ENCODE results near the genes KRT39, KRTAP2-1, KRTAP4-5 and KRT32.

GRCh38 chr17:40293270-40293812 is 5.7 kb downstream of the CDC6 start:
- PRO-cap, result no peak
- RAMPAGE, long total RNA, result no peak

GRCh38 chr17:40321981-40322149 is 12.9 kb downstream of the RARA start:
- PRO-cap, result no peak
- RAMPAGE, long total RNA, result no peak

GRCh38 chr17:40326050-40327185 is 17.4 kb downstream of the RARA start:
- PRO-cap, result no peak
- RAMPAGE, long total RNA, result no peak

GRCh38 chr17:40329963-40331030 is 21.3 kb downstream of the RARA start:
- PRO-cap, result no peak
- RAMPAGE, long total RNA, result no peak

- PRO-cap, result no peak
- RAMPAGE, long total RNA, result no peak
Measured at GRCh38 chr17:40331759-40332493, 22.9 kb downstream of the RARA start.

DNA sequence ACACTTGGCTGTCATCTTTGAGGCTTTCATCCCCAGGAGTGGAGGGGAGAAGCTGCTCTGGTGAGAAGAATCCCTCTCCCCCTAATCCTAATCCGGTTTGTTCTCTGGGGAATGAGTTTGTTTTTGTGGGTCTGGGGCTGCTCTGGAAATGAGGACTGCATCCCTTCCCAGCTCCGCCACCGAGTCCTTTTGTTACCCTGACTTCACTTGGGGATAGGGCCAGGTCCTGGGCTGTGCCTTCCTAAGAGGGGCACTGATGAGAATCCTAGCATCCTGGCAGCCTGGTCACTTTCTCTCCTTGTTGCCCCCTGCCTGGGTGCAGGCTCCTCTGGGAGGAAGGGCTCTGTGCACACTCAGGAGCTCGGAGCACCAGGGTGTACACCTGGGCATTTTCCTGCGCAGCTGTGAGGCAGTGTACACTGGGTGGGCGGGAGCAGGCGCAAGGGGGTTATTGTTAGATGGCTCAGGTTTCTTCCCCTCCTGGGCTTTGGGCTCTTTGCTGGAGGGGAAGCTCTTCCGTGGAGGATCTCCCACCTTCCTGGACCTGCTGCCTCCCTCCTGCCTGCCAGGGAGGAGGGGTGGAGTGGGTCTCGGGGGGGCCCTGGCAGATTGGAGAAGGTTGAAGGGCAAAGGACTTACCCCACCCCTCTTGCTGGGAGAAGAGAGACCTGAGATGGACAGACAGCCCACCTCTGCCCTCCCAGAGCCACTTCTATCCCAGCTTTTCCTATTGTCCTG is 20.9 kb downstream of the GJD3 start:
- PRO-cap, result no peak
- RAMPAGE, long total RNA, result no peak

DNA sequence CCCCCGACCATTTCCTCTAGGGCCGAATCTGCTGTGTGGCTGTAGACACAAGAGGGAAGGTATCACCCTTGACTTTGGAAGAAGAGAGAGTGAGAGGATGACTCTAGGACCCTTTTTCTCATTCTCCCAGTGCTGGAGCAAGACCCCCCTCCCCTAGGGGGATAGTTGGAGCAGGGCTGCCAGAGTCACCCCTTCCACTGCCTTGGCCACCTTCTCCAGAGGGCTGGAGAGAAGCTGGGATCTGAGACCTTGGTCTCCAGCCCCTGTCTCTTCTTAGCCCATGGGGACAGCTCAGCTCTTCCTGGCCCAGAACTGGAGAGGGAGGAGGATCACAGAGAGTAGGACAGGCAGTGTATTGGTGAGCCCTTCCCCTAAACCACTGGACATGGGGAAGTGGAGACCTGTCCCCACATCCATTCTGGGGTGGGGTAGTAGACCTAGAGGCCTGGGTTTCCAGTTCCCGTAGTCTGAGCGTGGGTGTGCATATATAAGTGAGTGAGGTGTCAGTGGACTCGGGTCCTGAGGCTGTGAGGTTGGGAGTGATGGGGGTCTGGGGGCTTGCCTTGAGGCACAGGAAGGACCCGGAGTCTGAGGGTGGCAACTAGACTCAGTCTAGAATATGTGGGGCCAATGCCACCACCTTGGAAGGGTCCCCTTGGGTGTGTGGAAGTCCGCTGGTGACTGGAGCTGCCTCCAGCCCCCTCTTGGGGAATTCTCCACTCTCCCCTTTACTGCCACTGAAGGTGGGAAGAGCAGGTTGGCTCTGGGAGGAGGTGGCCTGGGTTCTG is 20.1 kb downstream of the GJD3 start:
- PRO-cap, result no peak
- RAMPAGE, long total RNA, result no peak

DNA sequence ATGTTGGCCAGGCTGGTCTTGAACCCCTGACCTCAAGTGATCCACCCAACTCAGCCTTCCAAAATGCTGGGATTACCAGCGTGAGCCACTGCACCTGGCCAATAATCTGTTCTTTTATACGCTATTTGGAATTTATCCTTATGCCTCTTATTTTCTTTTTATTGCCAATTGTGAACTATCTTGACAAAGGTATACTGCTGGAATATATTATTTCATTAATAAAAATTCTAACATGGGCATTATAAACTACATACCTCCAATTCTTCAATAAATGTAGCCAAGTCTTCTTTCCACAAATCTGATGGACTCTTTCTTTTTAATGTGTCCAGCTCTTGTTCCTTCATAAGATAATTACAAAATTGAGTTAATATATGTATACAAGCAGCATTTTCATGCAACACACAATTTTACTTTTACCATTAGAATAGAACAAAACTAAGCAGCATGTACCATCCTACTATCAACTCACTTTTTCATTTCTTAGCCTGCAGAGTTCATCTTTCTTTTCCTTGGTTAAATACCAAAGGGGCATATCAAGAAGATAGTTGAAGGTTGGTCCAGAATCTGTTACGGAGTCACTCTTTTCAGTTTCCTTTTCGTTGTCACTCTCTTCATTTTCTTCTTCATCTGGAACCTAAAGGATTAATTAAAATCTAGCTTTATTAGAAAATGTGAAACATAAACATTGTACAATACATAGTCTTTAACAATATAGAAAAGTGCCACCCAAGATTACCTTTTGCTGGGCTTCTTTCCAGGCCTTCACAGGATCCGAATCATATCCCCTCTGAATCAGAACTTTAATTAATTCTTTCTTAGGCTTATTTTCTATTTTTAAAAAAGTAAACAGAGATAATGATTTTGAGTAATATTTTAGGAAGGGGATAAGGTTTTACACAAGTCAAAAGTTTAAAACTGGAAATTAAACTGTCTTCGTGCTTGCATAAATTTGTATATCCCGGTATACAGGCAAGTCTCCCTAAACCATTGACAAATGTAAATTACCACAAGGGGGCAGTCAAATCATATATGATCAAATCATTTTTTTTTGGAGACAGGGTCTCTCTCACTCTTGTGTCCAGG is 19.1 kb downstream of the TOP2A start:
- PRO-cap, result no peak
- RAMPAGE, long total RNA, result no peak

DNA sequence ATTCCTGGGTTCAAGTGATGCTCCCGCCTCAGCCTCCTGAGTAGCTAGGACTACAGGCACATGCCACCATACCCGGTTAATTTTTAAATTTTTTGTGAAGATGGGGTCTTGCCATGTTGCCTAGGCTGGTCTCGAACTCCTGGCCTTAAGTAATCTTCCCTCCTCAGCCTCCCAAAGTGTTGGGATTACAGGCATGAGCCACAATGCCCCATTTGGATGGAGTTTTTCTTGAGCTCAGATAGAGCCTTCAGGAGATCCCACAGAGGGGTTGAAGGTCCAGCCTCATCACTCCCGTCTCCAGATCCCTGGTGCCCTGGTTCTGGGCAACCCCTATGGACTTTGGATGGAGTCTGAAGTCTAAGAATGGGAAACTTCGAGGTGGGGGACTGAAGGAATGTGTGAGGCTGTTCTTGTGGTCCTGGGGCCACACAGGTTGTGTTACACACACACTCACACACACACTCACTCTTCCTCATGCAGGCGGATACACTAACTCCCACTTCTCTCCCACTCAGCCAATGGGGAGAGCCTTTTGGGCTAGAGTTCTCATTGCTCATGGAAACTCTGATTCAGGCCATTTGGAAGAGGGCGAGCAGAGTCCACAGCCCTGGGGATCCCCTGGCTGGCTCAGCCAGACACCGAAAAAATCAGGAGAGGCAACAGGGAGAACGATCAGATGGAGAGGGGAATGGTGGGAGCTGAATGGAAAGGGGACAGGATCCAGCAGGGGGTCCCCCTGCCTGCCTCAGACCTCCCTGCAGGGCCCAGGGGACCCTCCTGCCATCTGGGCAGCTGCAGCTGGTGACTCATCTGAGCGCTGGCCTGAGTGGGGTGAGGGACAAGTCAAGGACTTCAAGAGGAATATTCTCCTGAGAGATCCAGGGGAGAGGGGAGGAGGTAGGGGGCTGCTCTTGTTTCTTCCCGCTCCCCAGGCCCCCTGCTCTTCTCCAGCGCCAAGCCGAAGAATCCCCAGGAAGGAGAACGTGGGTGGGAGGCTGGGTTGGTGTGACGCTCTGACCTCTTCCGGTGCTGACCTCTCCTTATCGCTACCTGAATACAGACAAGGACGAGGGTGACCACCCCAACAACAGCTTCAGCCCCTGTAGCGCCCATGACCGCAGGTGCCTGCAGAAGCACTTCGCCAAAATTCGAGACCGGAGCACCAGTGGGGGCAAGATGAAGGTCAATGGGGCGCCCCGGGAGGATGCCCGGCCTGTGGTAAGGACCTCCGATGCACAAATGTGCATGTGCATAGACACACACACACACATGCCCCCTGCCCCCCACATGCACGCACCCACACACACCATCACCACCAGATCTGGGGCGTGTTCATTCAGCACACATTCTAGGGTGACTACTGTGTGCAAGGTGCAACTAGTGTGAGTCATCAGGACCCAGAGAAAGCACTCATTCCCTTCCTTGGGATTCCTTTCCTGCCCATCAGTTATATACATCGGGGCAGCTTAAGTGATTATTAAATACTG is 9.2 kb downstream of the IGFBP4 start:
- PRO-cap, result no peak
- RAMPAGE, long total RNA, result no peak

- PRO-cap, result no peak
- RAMPAGE, long total RNA, result no peak
Measured at GRCh38 chr17:40474032-40475145, 27.0 kb downstream of the TNS4 start.

DNA sequence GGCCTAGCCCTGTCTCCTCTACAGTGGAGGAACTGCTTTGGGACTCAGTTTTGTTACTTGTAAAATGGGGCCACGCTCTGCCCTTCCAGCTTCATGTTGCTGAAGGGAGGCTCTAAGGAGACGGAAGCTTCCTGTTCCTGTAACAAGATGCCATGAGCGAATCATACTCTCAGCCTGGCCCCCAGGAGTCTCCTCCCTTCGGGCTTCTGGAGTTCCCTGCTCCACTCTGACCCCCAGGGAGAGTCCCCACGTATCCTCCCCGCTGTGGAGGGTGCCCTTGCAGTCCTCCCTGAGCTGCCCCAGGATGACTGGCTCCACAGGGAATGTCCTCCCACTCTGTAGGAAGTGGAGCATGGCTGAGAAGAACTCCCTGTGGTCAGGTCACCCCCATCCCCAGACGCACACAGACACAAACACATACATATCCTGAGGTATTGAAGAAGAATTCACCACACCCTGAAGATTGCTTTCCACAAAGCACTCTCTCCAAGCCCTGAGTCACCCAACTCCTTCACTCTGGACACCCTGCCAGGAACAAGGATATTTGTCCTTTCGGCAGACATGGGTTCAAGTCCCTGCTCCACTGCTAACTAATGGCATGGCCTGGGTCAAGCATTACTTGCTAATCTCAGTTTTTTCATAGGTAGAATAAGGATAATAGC is 20.1 kb upstream of the TNS4 start:
- PRO-cap, result no peak
- RAMPAGE, long total RNA, result no peak

- PRO-cap, result no peak
- RAMPAGE, long total RNA, result no peak
Measured at GRCh38 chr17:40532295-40533078, 31.1 kb upstream of the TNS4 start.

- PRO-cap, result no peak
- RAMPAGE, long total RNA, result no peak
Measured at GRCh38 chr17:40565728-40565974, 379 bp upstream of the CCR7 start.

GRCh38 chr17:40642166-40642904 is 5.3 kb downstream of the SMARCE1 start:
- PRO-cap, result no peak
- RAMPAGE, long total RNA, result no peak

- PRO-cap, result no peak
- RAMPAGE, long total RNA, result no peak
Measured at GRCh38 chr17:40666431-40666737, 1.4 kb upstream of the KRT222 start.

DNA sequence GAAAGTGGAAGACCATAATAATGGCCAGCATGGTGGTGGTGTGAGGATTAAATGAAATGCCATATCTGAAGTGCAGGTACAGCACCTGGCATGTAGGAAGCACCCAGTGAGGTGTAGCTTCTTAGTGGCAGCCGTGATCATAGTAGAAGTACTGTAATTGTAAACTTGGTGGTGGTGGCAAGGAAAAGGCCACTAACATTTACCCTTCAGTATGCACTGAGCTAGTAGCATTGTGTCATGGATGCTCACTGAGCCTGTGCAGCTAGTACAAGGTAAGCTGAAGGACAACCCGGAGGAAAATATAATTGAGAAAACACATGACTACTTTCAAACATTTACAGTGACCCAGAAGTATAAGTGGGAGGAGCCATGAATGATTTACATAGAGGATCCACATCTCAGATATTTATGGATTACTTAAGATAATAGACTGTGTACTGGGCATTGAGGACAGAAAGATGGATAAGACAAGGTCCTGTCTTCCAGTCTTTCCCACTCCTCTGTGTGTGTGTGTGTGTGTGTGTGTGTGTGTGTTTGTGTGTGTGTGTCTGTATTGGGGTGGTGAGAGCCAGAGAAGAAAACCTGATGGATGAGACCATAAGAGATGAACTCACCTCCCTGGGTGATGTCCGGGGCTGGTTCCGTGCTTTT is 14.8 kb upstream of the KRT20 start:
- PRO-cap, result no peak
- RAMPAGE, long total RNA, result no peak

DNA sequence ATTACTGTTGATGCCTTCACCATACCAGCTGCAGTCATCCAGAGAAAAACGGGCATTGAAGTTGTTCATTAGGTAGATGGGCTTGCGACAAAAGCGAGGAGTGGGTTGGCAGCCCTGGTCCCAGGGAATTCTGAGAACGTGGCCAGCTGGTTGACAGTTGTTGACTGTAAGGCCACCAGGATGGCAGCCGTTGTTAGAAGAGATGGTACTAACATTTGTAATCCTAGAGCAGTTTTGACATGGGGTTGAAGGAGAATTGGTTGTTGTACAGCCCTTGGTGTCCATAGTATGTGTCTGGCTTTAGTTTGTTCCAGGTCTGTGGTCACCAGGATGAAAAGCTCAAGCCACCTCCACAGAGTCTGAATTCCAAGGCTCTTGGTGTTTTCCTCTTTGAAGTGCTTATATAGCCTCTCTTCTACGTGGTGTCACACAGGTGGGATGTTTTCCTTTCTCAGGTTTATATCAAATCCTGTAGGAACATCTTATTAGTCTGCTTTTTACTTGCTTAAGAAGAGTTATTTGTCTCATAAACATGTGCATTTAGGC is at the start of gene KRT39:
KRT39 (minus strand) TSS at position 377 of the 546 bp plus-strand sequence.
- PRO-cap, result no peak
- RAMPAGE, long total RNA, result no peak

GRCh38 chr17:41047177-41047519 is at the start of gene KRTAP2-1:
KRTAP2-1 (minus strand) TSS chr17:41047316.
- PRO-cap, result no peak
- RAMPAGE, long total RNA, result no peak

GRCh38 chr17:41149700-41149961 is at the start of gene KRTAP4-5:
KRTAP4-5 (minus strand) TSS chr17:41149825.
- PRO-cap, result no peak
- RAMPAGE, long total RNA, result no peak

- PRO-cap, result no peak
- RAMPAGE, long total RNA, result no peak
Measured at GRCh38 chr17:41467204-41467430, at the start of gene KRT32. KRT32 (minus strand) TSS chr17:41467386.